Cytotoxic T cell (primary cell): ENCODE measurements around a stretch of chr12.

GRCh38 chr12:131765808-131766831 is 55.2 kb downstream of the SFSWAP start:
- PRO-cap, 2 experiments, result no peak in any of the 2 experiments

GRCh38 chr12:131777559-131778322 is 50.5 kb upstream of the MMP17 start:
- PRO-cap, 2 experiments, result no peak in any of the 2 experiments

- PRO-cap, 2 experiments, result no peak in any of the 2 experiments
These were observed 23.7 kb downstream of the MMP17 start for GRCh38 chr12:131851814-131852416.

- PRO-cap, 2 experiments, result no peak in any of the 2 experiments
These were observed 16.2 kb downstream of the ULK1 start for GRCh38 chr12:131910255-131911346.

DNA sequence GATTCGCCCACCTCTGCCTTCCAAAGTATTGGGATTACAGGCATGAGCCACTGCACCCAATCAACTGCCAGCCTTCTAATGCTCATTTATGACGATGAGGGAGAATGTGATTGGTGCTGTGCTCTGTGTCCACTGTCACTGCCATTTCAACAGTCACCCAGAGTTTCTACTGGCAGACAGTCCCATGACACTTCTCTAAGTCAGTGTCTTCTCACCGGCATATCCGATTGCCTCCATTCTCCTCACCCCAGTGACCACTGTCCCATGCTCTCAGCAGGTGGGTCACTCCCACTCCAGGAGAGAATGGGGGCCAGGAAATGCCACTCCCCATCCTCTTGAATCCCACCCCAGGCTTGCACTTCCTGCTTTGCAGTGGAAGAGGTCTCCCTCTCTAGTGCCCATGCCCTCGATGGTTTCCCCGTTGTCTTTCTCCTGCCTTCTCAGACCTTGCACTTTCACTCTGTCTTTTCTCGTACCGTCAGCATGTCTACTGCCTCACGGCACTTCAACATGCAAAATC is 2.3 kb upstream of the EP400 start:
- PRO-cap, 2 experiments, result no peak in any of the 2 experiments

- PRO-cap, 2 experiments, result no peak in any of the 2 experiments
These were observed 11.4 kb downstream of the EP400 start for GRCh38 chr12:131960954-131961746.

- PRO-cap, 2 experiments, result no peak in any of the 2 experiments
These were observed 87.2 kb downstream of the EP400 start for GRCh38 chr12:132036842-132037474.

DNA sequence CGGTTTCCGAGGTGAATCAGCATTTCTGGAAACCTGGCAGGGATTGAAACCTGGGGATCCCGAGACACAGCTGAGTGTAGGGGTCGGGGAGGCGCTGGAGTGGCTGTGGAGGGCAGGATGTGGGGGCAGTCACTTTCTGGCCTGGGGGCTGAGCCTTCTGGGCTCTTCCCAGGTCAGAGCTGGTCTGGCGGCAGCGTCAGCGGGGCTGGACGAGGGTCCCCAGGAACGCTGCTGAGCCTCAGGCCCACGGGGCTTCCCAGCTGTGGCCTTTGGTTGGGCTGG is 23.7 kb downstream of the NOC4L start:
- PRO-cap, 2 experiments, result no peak in any of the 2 experiments

GRCh38 chr12:132205019-132205970 is 61.0 kb downstream of the NOC4L start:
- PRO-cap, 2 experiments, result no peak in any of the 2 experiments

GRCh38 chr12:132327877-132328276 is 1.5 kb downstream of the GALNT9 start:
- PRO-cap, 2 experiments, result no peak in any of the 2 experiments

DNA sequence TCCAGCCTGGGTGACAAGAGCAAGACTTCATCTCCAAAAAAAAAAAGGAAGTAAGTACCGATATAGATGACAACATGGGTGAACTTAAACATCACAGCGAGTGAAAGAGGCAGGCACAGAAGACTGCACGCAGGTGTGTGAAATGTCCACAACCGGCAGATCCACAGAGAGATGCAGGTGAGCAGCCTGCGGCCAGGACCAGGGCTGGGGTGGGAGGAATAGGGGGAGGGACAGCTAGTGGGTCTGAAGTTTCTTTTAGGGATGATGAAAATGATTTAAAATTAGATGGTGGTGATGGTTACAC is 22.0 kb upstream of the FBRSL1 start:
- PRO-cap, 2 experiments, result no peak in any of the 2 experiments

- PRO-cap, 2 experiments, result no peak in any of the 2 experiments
These were observed 15.6 kb upstream of the FBRSL1 start for GRCh38 chr12:132474187-132474851.

- PRO-cap, 2 experiments, result no peak in any of the 2 experiments
These were observed 8.2 kb upstream of the FBRSL1 start for GRCh38 chr12:132481555-132482246.

DNA sequence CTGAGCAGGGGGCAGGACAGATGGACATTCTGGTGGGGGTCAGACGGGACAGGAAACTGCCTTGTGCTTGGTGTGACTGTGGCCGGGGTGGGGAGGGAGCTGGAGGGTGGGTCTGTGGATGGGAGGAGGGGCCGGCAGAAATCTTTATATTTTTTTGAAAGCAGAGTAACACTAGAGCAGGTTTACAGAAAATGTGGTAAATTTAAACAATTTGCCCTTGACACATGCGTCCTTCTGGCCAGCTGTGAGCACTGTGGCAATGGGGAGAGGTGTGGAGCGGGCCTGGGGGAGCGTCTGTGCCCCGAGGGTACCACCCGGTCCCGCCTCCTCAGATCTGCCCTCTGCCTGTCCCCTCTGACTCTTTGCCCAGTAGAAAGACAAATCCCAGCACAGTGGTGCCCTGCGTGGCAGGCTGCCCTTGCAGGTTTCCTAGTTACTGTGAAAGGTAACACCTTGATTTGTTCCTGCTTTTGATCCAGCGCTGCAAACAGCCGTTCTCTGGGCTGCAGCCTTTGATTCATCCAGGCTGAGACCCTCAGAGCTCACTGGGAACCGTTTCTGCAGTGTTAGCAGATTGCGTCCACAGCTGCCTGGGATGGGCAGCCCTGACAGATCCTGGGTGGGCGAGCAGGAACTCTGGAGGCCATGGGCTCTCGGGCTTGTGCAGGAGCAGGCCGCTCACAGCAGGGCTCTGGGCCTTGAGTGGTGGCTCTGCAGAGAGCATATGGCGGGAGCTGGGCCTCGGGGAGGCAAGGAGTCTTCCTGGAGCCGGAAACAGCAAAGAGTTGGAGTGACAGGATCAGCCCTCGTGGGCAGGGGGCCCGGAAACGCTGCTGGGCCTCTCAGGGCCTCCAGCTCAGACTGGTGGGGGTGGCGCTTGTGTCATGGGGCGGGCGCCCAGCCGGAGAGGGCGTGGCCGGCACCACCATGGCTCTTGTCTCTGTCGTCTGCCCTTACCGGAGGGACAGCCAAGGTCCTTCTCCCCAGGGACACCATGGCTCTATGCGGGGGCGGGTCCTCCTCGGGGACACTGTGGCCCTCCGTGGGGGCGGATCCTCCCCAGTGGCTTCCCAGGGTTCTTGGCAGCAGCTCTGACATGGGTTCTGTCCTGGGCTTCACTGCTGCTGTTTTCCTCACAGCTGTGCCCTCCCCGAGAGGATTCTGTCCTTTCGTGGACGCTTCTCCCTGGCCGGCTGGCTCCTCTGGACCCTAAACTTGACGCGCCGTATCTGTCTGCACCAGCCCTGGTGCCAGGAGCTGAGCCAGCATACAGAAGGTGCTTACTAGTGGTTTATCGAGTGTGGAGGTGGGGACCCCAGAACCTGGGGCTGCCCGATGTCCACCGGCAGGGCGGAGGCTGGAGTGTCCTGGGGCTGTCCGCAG is 16.7 kb downstream of the FBRSL1 start:
- PRO-cap, 2 experiments, result no peak in any of the 2 experiments

DNA sequence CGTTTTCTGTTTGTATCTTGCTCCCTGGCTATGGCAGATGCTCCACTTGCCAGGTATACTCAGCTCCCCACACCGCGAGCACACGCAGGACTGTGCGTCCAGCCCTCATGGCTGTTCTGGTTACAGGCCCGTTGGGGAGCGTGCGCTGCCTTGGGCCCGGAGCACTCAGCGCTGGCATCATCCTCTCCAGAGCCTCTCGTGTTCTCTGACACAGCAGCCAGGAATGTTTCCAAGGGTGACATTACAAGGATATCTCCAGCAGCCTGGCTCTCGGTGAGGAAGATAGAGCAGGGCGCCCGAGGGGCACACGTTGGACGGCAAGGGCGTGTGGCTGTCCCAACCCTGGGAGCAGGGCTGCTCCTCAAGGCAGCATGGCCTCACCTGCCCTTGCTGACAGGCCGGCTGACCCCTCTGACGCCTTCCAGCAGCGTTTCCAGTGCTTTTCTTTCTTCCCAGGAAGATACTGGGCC is 14.4 kb downstream of the LRCOL1 start:
- PRO-cap, 2 experiments, result no peak in any of the 2 experiments

DNA sequence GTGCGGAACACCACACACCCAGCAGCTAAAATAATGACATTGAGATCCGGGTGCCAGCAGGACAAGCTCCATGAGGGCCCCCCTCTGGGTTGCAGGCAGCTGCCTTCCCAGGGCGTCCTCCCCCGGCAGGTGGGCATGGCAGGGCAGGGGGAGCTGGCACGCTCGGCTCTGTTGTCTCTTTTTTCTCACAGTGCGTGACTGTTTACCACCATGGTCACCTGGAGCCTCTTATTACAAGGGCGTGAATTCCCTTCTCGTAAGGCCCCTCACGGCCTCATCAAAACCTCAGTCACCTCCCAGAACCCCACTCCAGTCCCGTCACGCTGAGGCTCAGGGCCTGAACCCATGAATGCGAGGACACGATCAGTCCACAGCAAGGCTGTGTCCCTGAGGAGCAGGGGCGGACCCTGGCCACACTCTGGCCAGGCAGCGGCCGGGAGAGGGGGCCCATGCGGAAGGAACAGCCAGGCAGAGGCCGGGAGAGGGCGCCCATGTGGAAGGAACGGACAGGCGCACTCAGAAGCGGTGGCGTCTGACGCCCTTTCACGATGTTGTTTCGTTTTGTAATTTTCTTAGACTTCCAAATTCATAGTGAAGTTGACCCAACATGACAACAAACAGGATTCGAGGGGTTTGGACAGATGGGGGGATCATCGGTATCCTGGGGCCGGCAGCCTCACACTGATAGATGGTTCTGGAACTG is 10.1 kb downstream of the LRCOL1 start:
- PRO-cap, 2 experiments, result peak in 2 of 2 experiments; most common plus-strand start position 288 of the sequence (in 2)

DNA sequence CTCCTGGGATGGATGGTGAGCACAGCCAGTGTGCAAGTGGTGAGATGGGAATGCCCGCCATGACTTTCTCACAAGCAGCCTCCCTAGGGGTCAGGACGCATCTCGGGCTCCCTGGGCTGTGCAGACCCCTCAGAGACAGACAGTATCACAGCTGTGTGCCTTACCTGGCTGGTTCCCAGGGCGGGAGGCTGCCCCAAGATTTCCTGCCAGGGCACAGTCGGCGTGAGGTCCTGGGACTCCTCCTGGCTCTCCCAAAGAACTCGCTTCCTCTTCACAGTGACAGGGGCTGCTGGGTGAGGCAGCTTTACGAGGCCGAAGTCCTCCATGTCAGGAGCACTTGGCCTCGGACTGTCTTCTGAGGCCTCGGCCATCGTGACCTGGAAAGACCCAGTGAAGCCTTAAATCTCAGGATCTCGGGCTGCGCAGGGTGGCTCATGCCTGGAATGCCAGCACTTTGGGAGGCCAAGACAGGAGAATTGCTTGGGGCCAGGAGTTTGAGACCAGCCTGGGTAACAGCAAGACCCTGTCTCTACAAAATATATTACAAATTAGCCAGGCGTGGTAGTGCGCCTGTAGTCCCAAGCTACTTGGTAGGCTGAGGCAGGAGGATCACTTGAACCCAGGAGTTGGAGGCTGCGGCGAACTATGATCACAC is 31.1 kb downstream of the P2RX2 start:
- PRO-cap, 2 experiments, result no peak in any of the 2 experiments

DNA sequence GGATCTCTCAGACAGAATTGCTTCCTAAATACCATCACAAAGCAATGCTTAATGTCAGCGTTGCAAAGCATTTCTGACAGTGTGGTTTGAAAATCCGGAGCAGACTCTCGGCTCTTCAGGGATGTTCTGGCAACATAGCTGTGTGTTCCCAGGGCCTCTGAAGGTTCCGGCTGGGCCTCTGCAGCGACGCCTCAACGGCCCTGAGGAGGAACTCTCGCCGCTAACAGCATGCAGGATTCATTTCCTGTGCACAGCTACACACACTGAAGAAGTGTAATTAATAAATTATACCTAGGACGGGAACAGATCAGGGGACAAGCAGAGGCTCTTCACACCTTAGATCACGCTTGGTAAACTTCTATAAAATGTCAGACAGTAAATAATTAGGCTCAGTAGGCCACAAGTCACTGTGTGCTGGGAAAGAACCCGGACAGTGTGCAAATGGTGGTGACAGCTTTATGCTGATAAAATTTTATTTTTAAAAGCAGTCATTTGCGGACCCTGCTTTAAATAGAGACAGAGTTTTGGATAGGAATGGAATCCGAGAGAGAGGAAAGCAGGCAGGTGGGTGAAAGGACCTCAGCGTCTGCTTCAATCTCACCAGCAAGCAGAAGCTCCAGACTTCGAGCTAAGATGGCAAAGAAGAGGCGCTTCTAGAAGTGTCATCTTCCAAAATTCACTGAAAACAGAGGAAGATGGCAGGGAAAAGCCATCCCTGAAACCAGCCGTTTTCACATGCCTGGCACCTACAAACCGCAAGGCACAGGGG is 21.4 kb downstream of the ANKLE2 start:
- PRO-cap, 2 experiments, result no peak in any of the 2 experiments

GRCh38 chr12:132782180-132782587 is 20.6 kb upstream of the ANKLE2 start:
- PRO-cap, 2 experiments, result no peak in any of the 2 experiments

GRCh38 chr12:132788708-132789508 is 27.3 kb upstream of the ANKLE2 start:
- PRO-cap, 2 experiments, result no peak in any of the 2 experiments